Hair follicular keratinocyte (primary cell): ENCODE measurements around the genes LARGE1, ISX and APOL6.

DNA sequence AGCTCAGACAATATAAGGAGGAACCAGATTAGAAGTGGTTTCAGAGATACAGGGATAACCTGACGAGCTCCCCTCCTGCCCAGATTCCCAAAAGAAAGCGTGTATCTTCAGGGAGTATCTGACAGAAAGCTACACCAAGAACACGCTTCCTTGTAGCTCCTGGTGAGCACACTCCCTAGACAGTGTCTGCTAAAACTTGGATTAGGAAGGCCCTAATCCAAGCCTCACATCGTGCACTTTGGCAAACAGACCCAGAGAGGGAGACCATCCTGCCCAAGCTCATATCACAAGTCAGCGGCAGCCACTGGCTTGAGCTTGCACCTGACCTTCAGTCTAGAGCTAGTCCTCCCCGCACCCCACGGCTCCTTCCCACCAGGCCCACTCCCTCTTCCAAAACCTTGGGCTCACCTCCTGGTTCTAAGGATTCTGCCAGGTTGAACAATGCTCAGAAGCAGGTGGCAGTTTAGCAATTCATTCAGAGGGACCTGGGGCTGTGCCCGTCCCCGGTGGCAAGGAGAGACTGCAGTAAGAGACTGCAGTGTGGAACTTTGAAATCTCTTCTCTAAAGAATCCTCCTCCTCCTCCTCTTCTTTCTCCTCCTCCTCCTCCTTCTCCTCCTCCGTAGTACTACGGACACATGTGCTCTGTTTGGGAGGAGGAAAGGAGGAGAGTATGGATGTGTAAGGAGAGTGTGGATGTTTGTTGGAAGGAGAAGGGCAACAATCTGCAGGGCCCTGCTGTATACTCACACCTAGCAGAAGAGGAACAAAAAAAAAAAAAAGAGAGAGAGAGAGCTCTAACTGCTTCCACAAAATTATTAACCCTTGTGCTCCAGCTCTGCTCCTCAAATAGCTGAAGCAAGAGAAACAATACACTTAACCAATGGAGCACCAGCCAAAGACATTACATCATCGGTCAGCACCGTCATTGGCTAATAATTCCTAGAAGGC lies 6.1 kb downstream of the SYN3 start:
- RAMPAGE, long total RNA, result no peak

- RAMPAGE, long total RNA, result no peak
Observed at GRCh38 chr22:33221432-33222159, 163.4 kb upstream of the SYN3 start.

DNA sequence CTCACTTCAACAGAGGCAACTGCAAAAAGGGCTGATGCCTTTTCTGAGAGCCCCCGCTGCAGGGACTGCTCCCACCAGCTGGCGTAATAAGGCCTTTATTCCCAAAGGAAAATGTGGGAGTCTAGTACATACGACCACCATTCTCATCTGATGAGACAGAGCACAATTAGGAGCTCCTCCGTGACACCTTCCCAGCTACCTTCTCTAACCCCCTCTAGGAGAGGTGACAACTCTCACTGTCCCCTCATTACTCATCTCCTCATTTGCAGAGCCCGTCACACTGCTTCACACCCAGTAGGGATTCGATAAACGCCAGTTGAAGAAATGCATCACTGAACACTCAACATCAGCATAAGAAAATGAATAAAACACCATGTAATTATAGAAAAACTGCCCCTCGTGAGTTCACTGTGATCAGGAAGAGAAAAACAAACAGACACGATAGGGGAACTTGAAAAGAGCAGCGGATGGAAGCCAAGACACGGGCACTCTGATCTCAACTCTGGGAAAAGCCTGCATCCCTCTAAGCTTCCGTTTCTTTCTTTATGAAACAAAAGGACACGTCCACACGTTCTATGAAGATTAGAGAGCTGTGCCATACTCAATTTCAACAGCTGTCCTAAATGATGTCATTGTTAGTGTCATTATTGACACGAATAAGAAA lies 357.0 kb downstream of the LARGE1 start:
- RAMPAGE, long total RNA, result no peak

DNA sequence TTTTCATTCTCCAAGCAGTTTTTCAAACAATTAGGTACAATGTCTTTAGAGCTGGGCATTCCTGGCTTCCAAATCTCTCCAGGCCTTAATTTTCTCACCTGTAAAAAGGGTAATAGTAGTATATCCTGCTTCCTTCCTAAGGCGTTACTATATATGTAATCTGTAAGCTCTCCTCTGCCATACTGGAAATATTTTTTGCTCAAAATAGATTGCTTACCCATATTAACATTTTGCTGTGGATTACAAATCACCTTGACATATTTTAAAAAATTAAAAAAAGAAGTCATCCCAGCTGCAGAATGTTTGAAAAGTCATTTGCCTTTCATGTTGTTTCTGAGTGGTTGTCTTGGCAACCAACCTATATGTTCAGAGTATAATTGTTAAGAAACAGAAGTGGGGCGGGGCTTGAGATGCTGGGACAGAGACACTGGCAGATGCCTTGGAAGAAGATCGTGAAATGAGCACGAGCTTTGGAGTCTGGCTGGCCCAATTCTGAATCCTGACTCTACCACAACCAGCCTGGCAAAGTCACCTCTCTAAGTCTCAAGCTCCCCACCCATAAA lies 348.3 kb downstream of the LARGE1 start:
- RAMPAGE, long total RNA, result no peak

DNA sequence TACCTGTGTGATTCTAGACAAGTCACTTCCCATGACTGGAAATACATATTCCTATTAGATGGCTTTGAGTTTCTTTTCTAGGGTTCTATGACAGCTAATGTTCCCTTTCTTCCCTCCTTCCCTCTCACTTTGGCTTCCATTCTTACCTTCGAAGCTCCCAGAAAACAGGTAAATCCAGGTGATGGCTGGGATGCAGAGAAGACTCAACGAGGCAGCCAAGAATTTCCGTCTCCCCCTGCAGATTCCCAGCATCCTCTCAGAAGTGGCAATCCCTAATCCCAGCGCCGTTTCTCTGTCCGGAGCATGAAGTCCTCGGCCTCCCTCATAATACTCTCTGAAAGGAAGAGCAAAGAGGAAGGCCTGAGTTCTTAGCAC lies 159.1 kb downstream of the LARGE1 start:
- RAMPAGE, long total RNA, result no peak

GRCh38 chr22:33841575-33842097 lies 78.6 kb downstream of the LARGE1 start:
- RAMPAGE, long total RNA, result no peak

- RAMPAGE, long total RNA, result no peak
Observed at GRCh38 chr22:33850399-33851164, 69.7 kb downstream of the LARGE1 start.

GRCh38 chr22:33915062-33915827 lies 5.0 kb downstream of the LARGE1 start:
- RAMPAGE, long total RNA, result no peak

GRCh38 chr22:33919902-33920959 lies at the start of gene LARGE1:
TSS of gene LARGE1 (minus strand) at chr22:33920476.
- RAMPAGE, long total RNA, result no peak

GRCh38 chr22:34932007-34932377 lies 134.0 kb upstream of the ISX start:
- RAMPAGE, long total RNA, result no peak

DNA sequence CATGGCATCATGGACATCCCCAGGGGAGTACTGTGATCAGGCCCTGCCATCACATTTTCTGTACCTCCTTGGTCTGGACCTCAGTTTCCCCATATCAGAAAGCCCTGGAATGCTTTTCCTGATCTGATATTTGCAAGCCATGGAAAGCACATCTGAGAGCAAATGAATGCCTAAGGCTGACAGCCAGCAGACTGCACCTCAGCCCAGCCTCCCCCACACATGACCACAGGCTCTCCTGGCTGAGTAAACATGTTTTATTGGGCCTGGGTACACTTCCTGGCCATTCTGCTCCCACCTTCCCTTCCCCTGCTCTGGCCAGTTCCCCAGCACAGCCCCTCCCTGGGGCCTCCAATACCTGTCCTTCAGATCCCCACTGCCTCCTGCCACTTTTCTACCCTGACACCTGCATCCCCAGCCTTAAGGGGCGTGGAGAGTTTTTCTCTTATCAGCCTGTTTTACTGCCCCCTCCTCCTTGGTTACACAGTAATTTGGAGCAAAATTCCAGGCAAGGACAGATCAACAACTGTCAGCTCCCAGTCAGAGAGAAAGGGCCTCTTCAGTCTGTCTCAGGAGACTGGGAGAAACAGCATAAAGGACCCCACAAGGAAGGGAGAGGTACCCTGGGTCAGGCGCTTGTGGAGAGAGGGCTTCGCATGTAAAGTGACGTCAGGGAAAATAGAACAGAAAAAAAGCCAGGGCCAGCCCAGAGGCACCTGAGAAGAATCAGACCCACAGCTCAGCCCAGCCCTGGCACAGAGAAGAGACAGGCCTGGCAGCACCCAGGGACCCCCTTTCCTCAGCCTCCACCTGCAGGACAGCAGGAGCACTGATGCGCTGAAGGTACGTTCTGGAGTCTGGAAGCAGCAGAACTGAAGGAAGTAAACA lies at the start of gene ISX:
Gene ISX (plus strand): TSS at position 536 of the 885 bp plus-strand sequence.
- RAMPAGE, long total RNA, result no peak

- RAMPAGE, long total RNA, result no peak
Observed at GRCh38 chr22:35116597-35117154, 50.7 kb downstream of the ISX start.

- RAMPAGE, long total RNA, result no peak
Observed at GRCh38 chr22:35298790-35299066, 966 bp upstream of the TOM1 start.

DNA sequence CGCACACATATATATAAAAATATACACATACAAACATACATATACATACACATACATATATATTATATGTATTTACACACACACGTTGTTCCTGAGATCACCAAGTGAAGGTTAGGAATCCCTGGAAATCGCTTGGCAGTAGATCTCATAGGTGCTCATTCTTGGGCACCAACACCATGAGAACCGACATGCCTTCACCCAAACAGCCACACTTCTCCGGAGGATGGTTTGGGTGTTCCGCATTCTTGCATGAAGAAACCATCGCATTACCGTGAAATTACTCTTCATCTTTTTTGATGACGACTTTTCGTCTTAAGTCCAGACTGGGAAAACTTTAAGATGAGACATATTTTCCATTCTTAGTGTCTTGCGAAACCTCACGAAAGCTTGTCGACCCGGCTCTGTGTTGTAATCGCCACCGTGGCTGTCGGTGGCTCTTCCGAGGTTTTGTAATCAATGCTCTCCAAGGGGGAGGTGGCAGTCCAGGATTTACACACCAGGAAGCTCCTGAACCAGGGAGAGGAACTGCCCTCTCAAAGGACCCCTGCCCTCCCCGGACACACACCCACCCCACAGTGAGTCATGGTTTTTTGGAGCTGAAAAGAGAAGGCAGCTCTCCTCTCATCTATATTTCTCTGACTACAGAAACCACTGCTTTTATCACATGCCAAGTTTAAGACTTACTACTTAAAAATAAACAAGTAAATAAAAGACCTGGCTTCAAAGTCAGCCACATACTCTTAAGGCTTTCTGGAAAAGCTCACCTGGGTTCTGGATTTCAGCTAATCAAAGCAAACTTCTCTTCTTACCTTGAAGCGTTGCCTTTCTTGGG lies 1.8 kb downstream of the TOM1 start:
- RAMPAGE, long total RNA, result no peak

DNA sequence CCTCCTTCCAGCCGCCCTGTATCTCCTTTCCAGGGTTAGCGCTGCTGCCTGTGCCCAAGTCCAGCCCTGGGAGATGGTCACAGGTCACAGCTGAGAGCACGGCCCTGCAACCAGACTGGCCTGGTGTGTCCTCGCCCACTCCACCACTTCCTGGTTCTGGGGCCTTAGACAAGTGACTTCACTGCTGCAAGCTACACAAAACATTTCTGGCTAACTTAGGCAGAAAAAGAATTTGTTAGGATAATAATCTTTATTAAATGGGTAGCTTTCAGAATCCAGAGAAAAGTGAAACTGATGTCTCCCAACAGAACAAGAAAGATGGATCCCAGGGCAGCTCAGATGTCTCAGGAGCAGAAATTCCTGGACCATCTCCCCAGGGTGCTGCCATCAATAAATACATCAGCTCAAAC lies 31.0 kb downstream of the TOM1 start:
- RAMPAGE, long total RNA, result no peak

DNA sequence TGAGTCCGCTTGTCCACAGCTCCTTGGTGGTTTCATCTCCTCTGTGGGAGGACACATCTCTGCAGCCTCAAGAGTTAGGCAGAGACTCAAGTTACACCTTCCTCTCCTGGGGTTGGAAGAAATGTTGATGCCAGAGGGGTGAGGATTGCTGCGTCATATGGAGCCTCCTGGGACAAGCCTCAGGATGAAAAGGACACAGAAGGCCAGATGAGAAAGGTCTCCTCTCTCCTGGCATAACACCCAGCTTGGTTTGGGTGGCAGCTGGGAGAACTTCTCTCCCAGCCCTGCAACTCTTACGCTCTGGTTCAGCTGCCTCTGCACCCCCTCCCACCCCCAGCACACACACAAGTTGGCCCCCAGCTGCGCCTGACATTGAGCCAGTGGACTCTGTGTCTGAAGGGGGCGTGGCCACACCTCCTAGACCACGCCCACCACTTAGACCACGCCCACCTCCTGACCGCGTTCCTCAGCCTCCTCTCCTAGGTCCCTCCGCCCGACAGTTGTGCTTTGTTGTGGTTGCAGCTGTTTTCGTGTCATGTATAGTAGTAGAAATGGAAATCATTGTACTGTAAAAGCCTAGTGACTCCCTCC lies 11.7 kb downstream of the RASD2 start:
- RAMPAGE, long total RNA, result no peak

DNA sequence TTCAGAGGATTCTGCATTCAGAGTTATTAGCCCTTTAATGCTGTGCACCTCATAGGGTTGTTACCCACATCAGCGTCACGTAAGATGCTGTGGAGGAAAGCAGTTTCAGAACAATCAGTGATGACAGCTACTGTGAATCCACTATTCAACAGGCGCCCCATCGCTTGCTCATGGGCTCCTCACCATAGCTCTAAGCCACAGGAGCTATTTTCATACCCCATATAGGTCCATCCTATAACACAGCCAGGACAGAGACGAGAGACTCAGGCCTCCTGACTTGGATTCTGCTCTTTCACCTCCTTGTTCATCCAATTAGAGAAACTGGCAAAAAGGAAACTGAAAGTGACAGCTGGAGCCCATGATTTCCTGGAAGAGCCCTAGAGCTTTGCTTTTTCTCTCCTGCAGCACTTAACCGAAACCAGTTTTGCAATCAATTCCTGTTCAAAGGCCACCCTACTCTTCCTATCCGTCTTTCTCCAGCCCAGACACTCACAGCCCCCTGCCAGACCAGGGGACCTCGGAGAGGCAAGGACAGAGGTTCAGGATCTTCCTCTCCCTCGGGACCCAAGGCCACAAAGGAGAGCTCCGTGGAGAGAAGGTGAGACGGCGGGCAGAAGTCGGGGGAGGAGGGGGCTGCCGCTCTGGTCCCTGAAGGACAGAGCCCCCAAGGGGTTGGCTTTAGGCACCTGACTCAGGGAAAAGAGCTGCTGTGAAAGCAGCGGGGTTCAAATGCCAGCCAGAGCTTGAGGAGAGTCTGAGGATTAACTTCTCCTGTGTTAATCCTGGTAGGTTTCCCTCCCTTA lies at the start of gene APOL6:
Gene APOL6 (plus strand): TSS at position 421 of the 803 bp plus-strand sequence.
- RAMPAGE, long total RNA, result no peak

GRCh38 chr22:35658823-35659598 lies 10.8 kb downstream of the APOL6 start:
- RAMPAGE, long total RNA, result no peak

DNA sequence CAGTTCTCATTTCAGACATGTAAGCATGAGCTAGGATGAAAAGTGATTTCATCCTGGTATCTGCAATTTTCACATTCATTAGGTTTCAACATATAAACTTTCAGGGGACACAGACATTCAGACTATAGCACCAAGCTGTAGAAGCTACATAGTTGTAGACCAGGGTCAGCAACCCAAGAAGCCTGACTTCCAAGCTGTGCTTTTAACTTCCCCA lies 19.2 kb downstream of the APOL6 start:
- RAMPAGE, long total RNA, result no peak

DNA sequence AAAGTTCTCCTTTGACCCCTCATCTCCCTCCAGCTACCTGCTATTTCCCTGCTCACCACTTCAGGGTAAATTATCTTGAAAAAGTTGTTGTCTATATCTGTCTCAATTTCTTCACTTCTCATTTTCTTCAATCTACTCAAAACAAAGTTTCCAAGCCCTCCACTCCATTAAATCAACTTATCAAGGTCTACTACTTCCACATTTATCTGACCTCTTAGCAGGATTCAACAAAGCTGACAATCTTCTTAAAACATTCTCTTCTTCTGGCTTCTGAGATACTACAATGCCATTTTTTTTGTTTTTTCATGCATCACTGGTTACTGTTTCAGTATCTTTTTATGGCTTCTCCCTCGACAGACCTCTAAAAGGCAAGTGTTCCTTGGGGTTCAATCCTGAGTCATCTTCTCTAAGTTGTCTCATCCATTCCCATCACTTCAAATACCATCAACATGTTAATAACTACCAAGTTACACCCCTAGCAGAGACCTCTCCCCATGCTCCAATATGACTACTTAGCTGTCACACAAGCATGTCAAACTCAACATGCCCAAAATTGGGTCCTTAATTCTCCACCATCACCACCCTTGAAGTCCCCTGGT lies 125.5 kb downstream of the RBFOX2 start:
- RAMPAGE, long total RNA, result no peak